ENCODE results near the gene MEF2A.

DNA sequence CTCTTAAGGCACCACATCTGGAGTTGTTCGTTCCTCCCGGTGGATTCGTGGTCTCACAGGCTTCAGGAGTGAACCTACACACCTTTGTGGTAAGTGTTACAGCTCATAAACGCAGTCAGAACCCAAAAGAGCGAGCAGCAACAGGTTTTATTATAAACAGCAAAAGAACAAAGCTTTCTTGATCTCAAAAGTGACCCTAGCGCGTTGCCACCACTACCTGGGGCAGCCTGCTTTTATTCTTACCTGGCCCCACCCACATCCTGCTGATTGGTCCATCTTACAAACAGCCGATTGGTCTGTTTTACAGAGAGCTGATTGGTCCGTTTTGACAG is 143.0 kb downstream of the ARRDC4 start:
- RRBS, result no CpG with 5 or more reads among the region's 9 CpGs

DNA sequence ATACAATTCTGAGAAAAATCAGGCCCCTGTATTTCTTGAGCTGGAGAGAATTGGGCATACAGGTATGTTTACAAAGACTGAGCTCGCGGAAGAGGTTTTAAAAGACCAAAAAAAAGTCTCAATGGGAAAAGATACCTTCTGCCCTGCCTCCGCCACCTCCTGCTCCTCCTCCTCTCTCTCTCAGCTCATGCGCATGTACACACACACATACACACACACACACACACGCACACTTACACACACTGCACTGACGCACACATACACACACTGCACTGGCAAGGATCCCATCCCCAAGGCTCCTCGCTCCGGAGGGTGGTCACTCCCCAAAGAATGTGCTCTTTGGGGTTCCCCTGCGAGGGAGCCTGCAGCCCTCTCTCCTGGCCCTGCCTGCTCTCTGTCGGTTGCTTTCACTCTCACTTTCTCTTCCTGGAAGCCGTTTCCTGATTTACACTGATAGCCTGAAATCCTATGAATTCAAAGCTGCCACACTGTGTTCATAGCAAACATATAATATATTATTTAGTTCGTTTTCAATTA is 48.0 kb upstream of the IGF1R start:
- RRBS, result no CpG with 5 or more reads among the region's 12 CpGs

DNA sequence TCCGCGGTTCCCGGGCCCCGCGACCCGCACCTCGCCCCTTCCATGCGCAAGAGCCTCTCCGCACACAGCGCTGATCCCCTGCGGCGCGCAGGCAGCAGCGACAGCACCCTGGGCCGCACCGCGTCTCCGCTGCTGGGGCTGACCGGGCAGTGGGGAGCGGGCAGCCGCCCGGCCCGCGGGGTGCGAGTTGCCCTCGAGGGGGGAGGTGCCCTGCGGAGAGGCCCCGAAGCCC is 1.6 kb downstream of the IGF1R start:
- RRBS, result no CpG with 5 or more reads among the region's 28 CpGs

GRCh38 chr15:98778919-98779345 is 130.6 kb downstream of the IGF1R start:
- RRBS, result no CpG with 5 or more reads among the region's 4 CpGs

DNA sequence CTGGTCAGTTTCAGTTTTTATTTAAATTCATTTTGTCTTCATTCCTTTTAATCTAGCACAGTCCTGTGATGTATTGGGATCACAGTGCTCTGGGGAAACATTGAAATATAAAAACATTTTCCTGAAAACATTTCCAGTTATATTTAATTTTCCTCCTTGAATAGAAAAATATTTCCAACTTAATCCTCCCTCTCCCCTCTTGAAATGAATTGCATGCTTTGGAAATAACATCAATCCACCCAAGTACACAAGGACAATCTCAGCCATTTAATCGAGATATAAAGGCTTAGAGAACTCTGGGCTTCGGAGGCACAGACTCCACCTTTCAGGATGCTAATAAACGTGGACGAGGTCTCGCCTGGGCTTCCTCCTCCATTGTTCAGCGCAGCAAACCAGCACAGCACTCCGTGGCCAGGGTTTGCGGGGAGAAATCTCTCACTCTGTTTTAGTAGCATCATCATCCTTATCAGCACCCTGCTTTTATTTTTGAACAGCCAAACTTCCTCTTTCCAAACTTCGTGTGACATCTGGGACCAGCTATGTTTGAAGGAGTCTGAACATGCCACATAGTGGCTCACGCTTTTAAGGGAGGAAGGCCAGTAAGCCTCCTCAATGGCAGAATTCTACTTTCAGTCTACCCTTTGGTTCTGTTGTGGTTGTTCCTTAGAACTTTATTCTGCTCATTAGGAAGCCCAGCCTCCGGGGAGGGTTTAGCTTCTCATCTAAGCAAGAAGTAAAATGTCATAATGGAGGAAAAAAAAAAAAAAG is 149.1 kb downstream of the PGPEP1L start:
- RRBS, result no CpG with 5 or more reads among the region's 11 CpGs

- RRBS, result no CpG with 5 or more reads among the region's 26 CpGs
These were observed 141.7 kb downstream of the PGPEP1L start for GRCh38 chr15:98865859-98866413.

GRCh38 chr15:98900289-98900984 is 107.2 kb downstream of the PGPEP1L start:
- RRBS, result no CpG with 5 or more reads among the region's 8 CpGs

DNA sequence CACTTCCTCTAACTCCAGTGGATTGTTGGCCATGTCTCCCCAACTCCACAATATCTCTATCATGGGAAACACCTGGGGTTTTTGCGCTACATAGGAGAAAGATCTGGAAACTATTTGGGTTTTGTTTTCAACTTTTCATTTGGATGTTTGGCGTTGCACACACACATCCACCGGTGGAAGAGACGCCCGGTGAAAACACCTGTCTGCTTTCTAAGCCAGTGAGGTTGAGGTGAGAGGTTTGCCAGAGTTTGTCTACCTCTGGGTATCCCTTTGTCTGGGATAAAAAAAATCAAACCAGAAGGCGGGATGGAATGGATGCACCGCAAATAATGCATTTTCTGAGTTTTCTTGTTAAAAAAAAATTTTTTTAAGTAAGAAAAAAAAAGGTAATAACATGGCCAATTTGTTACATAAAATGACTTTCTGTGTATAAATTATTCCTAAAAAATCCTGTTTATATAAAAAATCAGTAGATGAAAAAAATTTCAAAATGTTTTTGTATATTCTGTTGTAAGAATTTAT is 43.7 kb downstream of the PGPEP1L start:
- RRBS, result no CpG with 5 or more reads among the region's 7 CpGs

DNA sequence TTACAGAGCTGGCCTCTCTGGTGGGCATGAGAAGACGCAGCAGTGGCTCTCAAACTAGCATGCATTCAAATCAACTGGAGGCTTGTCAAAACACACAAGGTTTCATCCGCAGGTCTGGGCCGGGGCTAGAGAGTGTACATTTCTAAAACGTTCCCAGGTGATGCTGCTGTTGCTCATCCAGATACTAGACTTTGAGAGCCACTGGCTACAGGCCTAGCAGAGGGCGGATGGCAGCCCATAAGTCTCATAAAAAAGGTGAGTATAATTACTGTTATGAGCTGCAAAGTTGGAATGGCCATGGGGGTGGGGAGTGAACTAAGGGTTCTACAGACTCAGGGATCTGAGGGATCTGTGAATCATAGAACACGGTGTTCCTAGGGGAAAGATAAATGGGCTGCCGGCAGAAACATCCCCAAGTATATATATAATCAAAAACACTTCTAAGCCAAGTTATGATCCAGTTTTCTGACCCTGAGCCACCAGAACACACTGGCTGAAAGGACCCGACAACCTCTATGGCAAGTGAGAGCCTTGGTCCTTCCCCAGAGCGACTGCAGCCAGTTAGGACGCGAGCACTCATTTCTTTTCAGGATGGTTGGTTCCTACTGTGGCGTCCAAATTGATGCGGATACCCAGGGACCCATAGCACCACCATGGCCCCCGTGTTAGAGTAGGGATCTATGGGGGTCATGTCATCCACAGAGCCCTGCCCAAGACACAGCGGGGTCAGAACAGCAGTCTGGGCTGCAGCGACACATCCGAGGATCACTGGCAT is 7.9 kb upstream of the SYNM start:
- RRBS, result no CpG with 5 or more reads among the region's 17 CpGs

DNA sequence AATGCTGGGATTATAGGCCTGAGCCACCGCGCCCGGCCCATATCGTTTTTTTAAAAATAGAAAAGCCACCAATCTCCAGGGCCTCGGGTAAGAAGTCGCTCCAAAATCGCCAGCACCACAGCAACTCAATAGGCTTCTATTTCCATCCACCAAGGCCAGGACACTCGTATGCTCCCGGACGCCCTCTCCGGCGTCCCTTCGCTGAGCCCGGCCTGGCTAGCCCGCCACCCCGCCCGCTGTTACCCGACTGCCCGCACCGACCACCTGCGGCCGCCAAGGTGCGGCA is 277 bp upstream of the SYNM start:
- RRBS, result 14% methylated on average over 4 of the region's 23 CpGs

DNA sequence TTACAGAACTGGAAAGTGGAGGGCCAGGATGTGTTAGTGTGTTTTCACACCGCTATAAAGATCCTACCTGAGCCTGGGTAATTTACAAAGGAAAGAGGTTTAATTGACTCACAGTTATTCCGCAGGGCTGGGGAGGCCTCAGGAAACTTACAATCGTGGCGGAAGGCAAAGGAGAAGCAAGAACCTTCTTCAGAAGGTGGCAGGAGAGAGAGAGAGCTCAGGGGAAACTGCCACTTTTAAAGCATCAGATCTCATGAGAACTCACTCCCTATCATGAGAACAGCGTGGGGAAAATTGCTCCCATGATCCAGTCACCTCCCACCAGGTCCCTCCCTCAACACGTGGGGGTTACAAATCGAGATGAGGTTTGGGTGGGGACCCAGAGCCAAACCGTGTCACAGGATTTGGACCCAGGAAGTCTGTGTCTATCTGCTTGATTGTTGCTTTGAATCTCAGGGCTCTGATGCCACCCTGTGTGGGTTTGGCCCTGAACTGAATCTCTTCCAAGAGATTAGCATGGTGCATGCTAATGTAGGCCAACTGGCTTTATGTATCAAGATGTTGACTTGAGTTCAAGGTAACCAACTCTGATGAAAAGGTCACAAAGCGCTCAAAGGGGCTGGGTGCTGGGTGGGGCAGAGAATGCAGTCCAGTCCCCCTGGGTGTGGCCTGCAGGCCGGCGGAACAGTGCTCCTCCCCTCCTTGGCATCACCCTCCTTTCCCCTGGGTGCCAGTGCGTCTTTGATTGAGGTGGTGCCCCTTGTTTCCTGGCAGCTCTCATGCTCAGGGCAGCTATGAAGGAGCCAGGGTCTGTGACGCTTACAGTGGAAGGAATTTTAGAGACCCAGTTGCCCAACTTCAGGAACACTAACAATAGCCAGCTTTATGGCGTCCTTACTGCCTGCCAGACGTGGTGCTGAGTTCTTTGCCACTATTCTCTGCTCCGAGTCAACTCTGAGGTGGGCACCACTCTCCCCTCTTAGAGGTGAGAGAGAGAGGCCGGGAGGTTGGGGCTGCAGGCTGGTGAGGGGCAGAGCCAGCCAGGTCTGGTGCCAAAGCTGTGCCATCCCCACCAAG is 9.5 kb downstream of the SYNM start:
- RRBS, result no CpG with 5 or more reads among the region's 17 CpGs

GRCh38 chr15:99169515-99170387 is 64.9 kb downstream of the SYNM start:
- RRBS, result no CpG with 5 or more reads among the region's 15 CpGs

- RRBS, result no CpG with 5 or more reads among the region's 7 CpGs
These were observed 7.8 kb downstream of the LRRC28 start for GRCh38 chr15:99258972-99259637.

DNA sequence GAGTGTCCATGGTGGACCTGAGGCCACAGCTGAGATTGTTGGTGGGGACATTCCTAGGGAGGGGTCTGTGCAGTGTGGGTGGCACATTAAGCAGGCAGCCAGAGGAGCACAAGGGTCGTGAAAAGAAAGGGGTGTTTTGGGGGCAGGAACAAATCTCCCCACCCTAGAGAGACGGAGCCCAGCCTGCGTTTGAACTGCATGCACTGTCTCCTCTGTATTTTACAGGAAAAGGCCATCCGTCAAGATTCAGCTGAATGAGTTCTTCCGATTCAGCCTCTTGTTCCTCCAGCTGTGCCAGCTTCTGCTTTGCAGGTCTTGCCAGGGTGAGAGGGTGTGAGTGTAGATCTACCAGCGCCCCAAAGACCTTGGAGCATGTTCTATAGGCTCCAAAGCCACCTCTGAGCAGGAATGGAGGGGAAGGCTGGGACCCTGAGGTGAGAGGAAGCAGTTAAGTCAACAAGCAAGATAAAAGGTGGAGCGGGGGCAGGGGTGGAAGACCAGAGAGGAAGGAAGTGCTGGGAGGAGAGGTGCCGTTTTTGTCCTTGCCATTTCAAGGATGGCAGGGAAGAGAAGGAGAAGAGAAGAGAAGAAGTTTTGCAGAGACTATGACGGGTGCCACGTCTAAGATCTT is 80.3 kb upstream of the MEF2A start:
- RRBS, result no CpG with 5 or more reads among the region's 10 CpGs

- RRBS, result no CpG with 5 or more reads among the region's 1 CpG
These were observed 66.8 kb upstream of the MEF2A start for GRCh38 chr15:99498995-99499341.

DNA sequence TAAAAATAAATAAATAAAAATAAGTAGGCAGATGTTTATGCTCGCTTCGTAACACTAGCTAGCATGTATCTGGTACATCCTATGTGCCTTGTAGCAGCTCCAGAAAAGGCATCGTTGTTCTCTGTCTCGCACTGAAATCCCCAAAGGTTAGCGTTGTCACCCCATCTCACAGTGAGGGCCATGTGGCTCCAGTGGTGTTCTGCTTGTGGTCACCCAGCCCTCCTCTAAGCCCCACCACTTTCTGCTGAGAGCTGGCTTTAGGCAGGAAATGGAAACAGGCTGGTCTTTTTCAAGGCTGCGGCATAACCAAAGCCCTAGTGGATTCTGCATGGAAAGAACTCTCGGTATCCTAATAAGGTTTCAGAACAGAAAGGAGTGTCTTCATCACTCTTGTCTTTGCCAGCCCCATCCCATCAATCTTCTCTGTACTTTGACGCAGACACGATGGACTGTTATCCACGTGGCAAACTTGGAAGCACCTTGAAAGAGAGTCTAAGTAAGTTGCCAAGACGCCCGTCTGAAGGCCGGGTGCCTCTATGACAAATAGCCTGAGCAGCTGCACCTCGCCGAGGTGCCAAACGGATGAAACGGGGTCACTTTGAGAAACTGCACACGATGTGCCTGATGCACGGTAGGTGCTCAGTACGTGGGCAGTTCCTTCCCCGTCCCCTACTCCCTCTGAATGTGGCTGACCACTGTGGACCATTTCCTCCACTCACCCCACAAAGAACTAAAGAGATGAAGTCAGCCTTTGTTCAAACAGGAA is 57.9 kb upstream of the MEF2A start:
- RRBS, result no CpG with 5 or more reads among the region's 21 CpGs

GRCh38 chr15:99565157-99566258 is at the start of gene MEF2A:
Gene MEF2A (plus strand): TSS chr15:99565984.
- RRBS, result 3% methylated on average over 73 of the region's 129 CpGs

DNA sequence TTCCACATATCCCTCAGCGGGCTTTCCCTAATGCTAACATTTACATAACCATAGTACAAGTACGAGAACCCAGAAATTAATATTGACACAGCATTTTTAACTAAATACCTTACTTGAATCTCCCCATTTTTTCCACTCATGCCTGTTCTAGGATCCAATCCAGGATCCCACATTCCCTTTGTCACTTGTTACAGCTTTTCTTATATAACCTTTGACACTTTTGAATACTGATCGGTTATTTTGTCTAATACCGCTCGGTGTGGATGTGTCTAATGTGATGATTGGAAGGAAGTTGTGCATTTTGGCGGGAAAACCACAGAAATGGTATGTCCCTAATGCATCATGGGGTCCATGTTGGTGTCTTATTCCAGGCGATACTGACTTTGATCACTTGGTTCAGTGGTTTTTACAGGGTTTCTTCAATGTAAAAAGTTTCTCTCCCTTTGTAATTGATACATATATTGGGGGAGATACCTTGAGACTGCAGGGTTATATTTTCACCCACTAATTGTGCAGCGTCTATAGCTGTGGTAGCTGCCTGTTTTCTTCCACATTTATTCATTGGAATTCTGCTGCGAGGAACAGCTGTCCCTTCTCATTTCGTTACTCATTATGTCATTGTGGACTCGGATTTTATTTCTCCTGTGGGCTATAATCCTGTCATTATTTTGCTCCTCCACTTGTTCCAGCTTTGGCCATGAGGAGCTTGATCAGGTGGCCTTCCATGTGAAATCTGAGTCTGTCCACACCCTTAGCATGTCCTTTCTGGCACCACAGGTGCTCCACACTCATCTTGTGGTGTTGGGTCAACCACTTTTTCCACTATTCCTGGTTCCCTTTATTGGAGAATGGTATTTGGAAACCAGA is 15.1 kb downstream of the LYSMD4 start:
- RRBS, result no CpG with 5 or more reads among the region's 11 CpGs

- RRBS, result no CpG with 5 or more reads among the region's 18 CpGs
These were observed 9.3 kb downstream of the LYSMD4 start for GRCh38 chr15:99723729-99724635.

GRCh38 chr15:100216018-100216790 is 125.6 kb downstream of the ADAMTS17 start:
- RRBS, result no CpG with 5 or more reads among the region's 16 CpGs

Measured in HL-60 (cell line).